Tongue (tissue), 2 donors: ENCODE measurements around the gene TMEM208.

DNA sequence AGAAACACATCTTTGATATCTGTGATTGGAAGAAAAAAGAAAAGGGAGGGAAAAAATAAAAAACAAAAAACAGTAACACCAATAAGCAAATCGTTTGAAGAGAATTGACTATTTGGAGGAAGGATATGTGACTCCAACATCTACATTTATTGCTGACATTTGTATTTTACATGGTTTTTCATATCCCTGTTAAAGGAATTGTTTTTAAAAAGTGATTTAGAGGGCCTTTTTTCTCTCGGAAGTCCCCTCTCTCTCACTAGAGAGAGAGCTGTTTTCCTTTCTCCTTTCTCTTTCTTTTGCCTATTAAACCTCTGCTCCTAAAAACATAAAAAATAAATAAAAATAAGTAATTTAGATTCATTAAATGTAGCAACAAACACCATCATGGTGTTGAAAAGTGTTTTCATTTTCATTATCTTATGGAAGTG, 1469.7 kb upstream of the GOT2 start:
- RAMPAGE, long total RNA: no peak

GRCh38 chr16:64251597-64252056, 870.2 kb downstream of the CDH11 start:
- RAMPAGE, long total RNA: no peak

GRCh38 chr16:64409800-64410176, 712.1 kb downstream of the CDH11 start:
- RAMPAGE, long total RNA: no peak

DNA sequence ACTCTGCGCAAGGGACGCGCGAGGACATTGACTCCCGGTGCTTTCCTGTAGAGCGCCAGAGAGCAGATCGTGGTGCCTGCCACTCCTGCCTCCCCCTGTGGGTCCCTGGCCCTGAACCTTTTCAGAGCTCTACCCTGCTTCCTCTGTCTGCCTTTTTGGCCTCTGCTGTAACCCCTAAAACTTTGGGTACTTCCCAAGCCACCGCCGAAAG, 2.0 kb upstream of the CDH11 start:
- RAMPAGE, long total RNA: no peak

DNA sequence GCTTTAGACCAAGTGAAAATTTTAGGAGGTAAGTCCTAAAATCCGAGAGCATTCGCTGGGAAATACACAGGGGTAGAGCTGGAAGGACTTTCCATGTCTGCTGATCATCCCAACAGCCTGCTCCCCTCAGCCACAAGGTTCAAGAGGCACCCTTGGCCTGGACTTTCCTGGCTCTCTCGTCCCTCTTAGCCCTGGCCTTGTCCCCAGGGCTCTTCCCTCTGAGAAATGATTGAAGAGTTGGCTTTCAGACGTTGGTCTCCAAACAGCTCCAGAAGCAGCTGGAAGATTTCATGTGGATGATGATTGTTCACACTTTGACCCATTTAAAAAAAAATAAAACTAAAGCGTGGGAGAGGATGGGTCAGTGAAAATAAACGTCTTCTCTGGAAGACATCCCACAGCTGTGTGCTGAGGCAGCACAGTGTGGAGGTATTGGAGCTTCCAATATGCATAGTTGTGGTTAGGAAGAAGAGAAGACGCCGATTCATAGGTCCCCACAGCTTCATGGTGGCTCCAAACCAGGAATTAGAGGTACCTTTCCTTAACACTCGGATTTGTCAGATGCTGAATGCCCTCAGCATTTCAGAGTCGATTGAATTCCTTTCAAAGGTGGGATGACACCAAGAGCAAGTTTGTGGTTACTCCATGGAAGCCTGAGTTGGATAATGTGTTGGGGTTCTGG, 54.8 kb upstream of the CDH11 start:
- RAMPAGE, long total RNA: no peak

GRCh38 chr16:65809603-65810229, 556.8 kb upstream of the CDH5 start:
- RAMPAGE, long total RNA: no peak

- RAMPAGE, long total RNA: no peak
These were observed 420.9 kb upstream of the CDH5 start for GRCh38 chr16:65945738-65945902.

DNA sequence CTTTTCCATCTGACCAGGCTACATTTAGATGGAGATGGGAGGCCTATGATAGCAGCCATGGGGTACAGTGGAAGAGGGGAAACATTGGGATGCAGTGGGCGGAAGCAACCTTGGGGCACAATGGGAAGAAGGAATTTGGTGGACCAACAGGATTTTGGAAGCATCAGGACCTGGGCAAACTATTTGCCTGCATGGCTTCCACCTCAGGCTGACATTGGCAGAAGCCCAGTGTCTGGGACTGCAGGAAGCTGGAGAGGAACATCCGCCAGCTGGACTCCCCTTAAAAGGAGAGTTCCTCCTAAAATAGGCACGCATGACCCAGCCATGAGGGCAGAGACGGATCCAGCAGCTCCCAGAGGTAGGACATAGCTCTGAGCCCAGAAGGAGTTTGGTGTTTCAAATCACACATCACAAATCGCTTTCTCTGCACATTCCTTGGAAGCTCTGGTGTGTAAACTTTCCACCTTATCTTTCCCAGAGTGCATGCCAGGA, 231.2 kb upstream of the CDH5 start:
- RAMPAGE, long total RNA: no peak

DNA sequence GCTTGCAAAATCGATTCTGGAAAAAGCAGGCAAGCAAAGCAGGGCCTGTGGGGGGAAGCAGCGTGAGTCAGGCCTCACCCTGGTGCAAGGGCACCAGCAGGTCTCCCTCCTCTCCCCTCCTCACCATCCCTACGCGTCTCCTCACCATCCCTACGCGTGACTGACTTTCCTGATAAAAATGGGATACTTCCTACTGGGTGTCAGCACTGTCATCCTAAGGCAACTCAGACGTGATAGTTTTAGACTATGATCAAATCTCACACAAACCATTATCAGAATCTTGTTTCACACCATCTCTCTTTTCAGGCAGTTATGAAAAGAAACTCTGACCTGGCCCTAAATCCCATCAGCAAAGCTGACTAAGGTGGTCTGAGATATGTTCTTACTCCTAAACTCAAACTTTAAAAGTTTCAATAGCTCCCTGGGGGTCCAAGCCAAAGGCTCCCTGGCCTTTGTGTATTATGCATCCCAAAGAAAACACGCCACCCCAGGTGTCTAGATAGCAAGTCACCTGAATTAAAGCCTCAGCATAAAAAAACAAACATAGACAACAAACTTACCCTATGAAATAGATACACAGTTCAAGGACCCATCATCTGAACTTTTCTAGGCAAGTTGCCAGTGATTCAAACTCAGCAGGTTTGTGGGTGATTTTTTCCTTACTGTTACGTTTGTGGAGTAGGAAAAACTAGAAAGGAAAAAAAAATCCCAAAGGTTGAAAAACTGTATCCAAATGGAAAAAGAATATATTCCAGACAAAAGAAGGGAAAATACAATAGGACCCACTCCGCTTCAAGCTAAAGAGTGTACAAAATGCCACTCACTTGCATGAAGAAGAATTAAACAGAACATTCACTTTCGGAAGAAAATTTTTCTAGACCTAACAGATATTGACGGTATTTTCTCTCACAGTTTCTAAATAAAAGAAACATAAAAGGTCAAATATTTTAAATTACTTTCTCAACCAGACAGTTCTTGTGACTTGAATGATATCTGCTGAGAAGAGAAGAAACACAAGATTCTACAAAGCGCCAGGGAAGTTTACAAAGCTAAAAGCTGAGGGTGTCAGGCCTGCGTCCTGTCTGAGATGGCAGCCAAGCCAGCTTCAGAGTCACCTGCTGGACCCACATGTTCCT, 12.5 kb downstream of the CMTM3 start:
- RAMPAGE, long total RNA: no peak

DNA sequence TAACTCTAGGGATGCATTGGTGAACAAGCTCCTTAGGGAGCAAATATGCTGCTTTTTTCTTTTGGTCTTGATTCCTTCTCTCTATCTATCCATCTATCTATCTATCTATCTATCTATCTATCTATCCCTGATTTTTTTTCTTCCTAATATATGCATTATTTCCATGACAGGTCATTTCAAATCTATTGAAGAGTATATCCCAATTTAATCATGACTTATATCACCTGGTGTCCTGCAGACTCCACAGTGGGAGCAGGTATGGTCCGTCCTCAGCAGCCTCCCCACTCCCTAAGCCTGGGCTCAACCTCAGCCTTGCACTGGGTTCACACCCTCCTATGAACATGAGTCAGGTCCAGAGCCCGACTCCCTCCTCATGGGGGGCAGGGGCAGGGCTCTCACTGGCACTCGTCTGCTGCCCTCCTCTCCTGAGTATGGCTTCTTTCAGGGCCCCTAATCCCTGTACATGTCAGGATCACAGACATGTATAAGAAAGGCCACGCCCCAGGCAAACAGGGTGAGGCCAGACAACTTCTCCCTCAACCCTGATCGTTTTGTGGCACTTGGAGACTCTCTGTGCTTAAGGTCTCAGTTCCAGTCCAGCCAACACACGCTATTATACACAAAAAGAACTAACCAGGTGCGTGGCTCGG, 45.0 kb downstream of the CMTM3 start:
- RAMPAGE, long total RNA: no peak

DNA sequence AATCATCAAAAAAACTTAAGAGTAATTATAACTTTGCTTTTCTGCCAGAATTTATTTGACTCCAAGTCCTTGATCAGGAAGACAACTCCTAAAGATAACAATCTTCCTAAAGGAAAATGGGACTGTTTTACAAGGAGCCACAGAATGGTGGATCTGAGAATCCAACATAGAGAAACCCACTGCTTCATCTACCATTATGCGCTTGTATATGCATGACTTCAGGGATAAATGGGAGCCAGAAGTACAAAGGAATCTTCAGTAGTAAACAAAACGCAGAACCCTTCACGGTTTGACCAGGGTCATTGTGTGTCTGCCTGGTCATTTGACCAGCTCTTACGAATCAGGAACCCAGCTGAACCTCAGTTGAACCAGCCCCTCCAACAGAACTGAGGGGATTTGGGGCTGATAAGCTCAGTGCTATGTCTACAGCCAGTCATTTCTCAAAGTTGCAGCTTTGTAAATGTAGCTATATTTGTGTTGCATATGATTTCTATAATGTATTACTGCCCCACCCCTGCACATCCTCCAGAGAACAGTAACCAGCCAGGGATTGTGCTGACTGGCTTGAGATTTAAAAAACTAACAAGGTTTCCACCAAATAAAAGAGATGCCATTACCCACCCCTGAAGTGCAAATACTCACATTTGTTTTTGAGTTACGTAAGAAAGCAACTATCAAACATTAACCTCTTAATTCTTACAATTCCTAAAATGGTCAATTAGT, 6.4 kb downstream of the CMTM4 start:
- RAMPAGE, long total RNA: no peak

- RAMPAGE, long total RNA: no peak
These were observed 2.2 kb downstream of the CES2 start for GRCh38 chr16:66937049-66938424.

DNA sequence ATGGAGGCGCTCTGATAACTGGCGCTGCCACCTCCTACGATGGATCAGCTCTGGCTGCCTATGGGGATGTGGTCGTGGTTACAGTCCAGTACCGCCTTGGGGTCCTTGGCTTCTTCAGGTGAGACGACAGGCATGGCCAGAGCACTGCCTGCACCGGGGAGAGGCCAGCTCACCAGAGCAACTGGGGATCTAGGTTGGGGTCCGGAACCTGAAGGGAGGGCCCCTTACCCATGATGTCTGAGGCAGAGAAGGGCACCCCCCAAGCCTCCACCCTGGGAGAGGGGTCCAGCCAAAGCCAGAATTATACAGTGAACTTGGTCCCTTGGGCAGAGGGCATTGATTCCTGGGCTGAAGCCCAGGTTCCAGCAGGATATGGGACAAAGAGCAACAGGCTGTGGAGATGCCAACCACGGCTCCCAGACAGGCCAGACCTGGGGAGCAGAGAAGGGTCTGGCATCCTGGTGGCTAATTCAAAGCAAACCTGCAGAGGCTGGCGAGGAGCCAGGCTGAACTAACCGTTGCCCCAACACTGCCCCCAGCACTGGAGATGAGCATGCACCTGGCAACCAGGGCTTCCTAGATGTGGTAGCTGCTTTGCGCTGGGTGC, 2.9 kb downstream of the CES3 start:
- RAMPAGE, long total RNA: no peak

DNA sequence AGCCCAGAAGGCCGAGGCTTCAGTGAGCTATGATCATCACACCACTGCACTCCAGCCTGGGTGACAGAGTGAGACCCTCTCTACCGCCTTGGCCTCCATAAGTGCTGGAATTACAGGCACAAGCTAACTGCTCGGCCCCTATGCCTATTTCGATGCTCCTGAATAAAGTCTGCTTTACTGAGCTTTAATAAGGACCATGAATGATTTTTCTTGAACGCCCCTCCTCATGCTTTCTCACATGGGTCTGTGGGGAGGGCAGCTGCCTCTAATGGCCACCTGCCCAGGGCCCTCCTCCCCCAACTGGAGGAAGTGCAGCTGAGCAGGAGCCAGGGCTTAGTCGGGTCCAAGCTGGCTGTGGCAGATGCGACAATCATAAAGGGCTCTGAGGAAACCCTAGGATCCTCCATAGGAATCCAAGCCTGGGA, 15.9 kb upstream of the CBFB start:
- RAMPAGE, long total RNA: no peak

- RAMPAGE, long total RNA: no peak
These were observed 857 bp downstream of the B3GNT9 start for GRCh38 chr16:67150028-67150253.

- RAMPAGE, long total RNA: no peak
These were observed 5.1 kb downstream of the HSF4 start for GRCh38 chr16:67169447-67170158.

- RAMPAGE, long total RNA: no peak
These were observed 2.4 kb downstream of the MATCAP1 start for GRCh38 chr16:67181226-67181872.

DNA sequence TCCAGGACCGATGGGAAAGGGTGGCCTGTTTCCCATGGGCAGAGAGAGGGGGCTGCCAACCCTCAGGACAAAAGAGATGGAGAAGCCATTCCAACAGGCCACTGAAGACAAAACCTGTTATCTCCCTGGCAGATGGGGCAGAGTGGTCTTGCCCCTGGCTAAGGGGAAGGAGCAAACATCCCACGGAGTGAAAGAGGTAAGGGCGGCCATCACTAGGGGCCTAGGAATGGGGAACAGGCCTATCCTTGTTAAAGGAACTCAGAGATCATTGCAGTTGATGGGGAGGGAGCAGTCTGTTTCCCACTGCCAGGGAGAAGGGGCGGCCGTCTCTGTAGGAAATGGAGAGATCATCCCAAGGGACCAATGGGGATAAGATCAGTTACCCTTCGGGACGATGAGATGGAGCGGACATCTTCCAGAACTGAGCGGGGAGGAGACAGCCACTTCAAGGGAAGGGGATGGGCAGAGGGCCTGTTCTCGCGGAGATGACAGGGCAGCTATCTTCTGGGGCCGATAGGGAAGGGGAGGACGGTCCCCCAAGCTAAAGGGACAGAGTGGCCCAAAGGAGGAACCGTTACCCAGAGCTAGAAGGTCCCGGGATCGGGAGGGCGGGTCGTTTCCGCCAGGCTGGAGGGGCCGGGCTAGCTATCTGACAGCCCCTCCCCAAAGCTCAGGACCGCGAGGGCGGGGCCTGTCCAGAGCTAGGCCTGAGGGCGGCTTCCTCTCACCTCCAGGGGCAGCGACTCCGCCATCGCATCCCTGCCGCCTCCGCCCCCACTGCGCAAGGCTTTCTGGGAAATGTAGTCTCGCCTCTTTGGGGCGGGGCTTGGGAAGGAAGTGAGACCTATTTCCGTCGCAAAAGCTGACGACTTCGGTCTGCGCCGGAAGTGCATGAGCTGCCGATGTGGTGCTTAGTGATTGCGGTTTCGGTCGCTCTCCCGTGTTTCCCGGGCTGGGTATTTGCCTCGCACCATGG, at the start of gene TMEM208:
TMEM208 (plus strand) TSS at position 884 of the 976 bp plus-strand sequence.
- RAMPAGE, long total RNA: no peak

- RAMPAGE, long total RNA: no peak
These were observed 3.4 kb downstream of the TMEM208 start for GRCh38 chr16:67229888-67231268.

DNA sequence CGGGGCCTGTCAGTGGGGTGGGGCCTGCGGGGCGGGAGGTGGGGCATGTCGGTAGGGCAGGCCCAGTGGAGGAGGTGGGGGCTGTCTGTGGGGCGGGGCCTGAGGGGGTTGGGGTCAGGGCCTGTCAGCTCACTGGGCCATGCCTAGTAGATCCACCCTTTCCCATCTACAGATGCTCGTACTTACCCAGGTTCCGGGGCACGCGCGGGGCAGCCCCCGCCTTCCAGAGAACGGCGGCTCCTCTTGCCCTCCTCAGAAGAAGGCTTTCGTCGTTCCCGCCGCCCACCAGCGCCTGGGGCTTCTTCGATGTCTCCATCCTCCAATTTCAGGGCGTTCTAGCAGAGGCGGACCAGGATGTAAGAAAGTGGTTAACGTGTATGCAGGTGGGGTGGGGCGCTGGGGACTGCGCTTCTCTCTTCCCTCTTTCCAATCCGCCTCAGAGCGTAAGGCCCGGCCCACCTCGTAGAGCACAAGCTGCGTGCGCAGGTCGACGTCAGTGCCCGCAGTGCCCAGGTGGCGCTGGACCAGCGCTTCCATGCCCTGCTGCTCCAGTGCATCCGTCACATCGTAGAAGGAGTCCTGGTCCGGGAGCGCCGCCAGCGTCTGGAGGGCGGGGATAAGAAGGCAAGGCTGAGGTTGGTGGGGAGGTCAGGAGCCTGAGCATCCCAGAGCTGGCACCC, 10.0 kb downstream of the TMEM208 start:
- RAMPAGE, long total RNA: no peak